Neural progenitor cell (in vitro differentiated cells): Measurements from ENCODE around the genes ANTXR1 and GMCL1.

DNA sequence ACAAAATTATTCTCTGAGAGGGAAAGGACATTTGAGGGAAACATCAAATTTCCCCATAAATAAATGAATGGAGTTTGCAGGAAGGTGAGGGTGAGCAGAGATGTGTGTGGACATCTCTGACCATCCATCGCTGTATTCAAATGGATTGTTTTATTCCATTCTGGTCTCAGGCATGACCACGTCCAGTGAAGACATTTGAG lies 45.0 kb downstream of the BMP10 start:
- RAMPAGE, long total RNA, result no peak

GRCh38 chr2:69012632-69014096 lies at the start of gene ANTXR1:
Gene ANTXR1, plus strand, starts transcription at chr2:69013179.
- RAMPAGE, long total RNA, result no peak

- RAMPAGE, long total RNA, result no peak
These were observed 164.2 kb downstream of the ANTXR1 start for GRCh38 chr2:69177079-69177763.

GRCh38 chr2:69245756-69246804 lies 140.9 kb downstream of the GFPT1 start:
- RAMPAGE, long total RNA, result no peak

GRCh38 chr2:69499884-69500386 lies 62.7 kb upstream of the NFU1 start:
- RAMPAGE, long total RNA, result no peak

- RAMPAGE, long total RNA, result no peak
These were observed 938 bp upstream of the AAK1 start for GRCh38 chr2:69644567-69644786.

DNA sequence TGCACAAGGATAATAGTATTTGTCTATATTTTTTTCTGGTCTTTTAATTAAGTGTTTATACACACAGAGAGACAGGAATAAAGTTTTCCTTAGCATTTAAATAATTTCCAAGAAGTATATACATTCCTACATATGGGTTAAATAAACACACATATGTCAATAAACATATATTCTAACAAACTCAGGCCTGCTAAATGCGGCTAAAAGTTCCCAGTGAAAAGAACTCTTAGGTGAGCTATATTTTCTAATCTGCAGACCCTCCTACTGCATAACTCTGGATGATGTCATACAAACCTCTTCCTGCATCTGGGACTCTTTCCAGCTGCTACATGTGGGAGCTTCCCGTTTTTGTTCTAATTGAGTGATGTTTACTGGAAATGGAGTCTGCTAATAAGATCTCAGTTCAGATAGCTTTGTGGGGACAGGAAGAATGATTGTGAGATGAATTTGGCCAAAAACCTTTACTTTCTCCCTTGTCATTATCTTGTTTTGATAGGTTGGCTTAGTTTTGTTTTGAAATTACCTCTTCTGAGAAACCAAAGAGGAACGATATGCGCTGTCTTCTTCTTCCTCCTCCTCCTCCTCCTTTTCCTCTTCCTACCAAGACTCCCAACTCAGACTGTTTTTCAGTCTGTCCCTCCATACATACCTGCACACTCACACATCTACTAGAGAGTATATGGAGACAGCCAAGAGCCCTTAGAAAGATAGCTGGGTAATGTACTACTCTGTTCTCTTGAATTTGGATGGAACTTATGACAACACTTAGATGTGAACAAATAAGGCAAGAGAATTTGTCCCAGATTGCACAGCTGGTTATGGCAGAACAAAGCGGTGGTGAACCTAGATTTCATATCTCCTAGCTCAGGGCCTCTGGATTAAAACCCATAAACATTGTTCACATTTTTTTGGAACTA lies 39.7 kb upstream of the AAK1 start:
- RAMPAGE, long total RNA, result no peak

GRCh38 chr2:69694087-69694875 lies 47.7 kb upstream of the ANXA4 start:
- RAMPAGE, long total RNA, result no peak

- RAMPAGE, long total RNA, result no peak
These were observed 31.3 kb downstream of the ANXA4 start for GRCh38 chr2:69773240-69773619.

- RAMPAGE, long total RNA, result no peak
These were observed 11.0 kb upstream of the GMCL1 start for GRCh38 chr2:69818482-69818915.

GRCh38 chr2:69828928-69829974 lies at the start of gene GMCL1:
Gene GMCL1, plus strand, starts transcription at chr2:69829660.
- RAMPAGE, long total RNA, result no peak

DNA sequence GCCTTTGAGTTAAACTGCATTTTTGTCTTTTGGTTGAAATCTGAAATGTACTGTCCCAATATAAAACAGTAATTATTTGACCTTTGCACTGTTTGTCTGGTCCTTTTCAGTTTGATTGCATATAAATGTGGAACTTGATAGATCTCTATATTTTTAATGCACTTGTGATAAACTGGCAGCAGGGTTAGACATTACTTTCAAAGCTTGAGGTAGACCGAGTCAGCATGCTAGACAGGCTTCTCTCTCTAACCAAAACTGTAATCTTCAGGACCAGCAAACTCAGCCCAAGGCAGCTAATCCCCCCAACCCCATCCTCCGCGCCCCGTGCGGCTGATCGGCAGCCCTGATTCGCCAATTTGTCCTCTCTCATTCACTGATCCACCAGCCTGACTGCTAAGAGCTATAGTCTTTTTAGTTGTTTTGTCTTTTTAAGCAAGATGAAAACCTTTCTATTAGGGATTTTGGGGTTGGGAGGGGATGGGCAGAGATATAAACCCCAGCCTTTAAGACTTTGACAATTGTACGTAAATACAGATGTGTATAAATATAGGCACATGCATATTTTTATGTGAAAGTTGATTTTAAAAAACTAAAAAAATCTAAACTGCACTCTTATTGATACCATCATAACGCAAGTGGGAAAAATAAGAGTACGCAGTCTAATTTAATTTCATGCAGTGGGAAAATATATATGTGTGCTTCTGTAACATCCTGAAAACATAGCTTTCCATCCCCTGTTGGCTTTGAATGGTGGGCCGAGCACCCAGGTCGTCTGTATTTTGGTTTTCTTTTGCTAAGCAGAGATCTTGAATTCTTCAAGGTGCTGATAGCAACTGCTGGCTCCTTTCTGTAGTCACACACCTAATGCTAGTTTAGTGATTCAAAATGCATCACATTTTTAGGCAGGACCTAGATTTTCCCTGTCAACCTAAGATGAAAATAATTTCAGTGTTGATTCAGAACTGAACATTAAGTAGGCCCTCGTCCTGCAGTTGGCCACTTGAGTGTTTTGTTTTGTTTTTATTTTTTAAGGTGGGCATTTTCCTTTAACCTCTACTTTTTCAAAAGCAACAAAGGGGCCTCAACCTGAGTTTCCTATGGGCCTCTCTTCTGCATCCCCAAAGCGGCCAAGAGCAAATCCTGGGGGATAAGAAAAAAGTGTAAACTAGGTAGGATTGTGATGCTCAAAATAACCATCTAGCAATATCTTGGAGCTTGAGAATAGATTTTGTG lies 20.5 kb downstream of the ASPRV1 start:
- RAMPAGE, long total RNA, result no peak

DNA sequence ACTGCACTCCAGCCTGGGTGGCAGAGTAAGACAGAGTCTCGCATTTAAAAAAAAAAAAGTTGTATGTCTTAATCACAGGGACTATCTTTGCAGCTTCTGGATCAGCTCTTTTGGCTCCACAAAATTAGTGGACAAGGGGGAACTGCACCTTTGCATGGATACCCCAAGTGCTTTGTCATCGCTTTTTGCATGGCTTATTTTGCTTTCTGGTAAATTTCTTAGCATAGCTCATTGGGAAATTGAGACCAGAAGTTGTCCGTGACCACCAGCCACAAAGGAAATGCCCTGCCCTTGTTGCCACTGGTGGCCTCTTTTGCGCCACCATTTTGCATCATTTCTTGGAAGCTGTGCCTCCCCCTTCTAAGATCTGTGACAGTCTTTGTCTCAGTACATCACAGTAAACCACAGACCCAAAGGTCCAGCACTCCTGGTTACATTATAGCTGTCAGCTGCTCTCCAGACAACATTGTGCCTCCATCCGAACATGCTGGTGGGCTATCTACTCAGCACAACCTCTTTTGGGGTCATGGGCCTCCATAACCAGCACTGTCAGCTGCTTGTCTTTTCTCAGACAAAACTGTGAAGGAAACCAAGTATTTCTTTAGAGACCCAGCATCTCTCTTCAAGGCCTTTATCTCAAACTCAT lies 43.8 kb upstream of the PCBP1 start:
- RAMPAGE, long total RNA, result no peak

GRCh38 chr2:70083193-70084220 lies 3.8 kb upstream of the PCBP1 start:
- RAMPAGE, long total RNA, result no peak

DNA sequence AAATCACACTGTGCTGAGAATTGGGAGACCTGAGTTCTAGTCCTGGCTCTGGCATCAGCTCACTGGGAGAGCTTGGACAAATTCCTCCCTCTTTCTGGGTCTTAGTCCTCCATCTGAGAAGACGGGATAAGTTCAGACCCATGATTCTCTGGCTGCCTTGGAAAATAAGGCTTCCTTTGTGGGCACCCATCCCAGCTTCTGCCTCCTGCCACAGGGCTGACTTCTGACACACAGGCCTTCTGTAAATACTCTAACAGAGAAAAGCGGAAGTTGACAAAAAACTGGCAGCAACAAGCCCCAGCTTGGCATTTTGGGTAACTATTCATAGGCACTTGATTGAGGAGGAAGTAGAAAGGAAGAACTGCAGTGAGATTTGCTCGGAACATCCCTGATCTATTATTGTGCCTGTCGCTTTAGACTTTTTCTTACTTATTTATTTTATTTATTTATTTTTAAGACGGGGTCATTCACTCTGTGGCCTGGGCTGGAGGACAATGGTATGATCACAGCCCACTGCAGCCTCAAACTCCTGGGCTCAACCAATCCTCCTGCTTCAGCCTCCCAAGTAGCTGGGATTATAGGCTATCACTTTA lies 7.9 kb downstream of the PCBP1 start:
- RAMPAGE, long total RNA, result no peak

- RAMPAGE, long total RNA, result no peak
These were observed 28.4 kb downstream of the PCBP1 start for GRCh38 chr2:70115352-70116495.

- RAMPAGE, long total RNA, result no peak
These were observed 45.2 kb downstream of the PCBP1 start for GRCh38 chr2:70132112-70133230.

DNA sequence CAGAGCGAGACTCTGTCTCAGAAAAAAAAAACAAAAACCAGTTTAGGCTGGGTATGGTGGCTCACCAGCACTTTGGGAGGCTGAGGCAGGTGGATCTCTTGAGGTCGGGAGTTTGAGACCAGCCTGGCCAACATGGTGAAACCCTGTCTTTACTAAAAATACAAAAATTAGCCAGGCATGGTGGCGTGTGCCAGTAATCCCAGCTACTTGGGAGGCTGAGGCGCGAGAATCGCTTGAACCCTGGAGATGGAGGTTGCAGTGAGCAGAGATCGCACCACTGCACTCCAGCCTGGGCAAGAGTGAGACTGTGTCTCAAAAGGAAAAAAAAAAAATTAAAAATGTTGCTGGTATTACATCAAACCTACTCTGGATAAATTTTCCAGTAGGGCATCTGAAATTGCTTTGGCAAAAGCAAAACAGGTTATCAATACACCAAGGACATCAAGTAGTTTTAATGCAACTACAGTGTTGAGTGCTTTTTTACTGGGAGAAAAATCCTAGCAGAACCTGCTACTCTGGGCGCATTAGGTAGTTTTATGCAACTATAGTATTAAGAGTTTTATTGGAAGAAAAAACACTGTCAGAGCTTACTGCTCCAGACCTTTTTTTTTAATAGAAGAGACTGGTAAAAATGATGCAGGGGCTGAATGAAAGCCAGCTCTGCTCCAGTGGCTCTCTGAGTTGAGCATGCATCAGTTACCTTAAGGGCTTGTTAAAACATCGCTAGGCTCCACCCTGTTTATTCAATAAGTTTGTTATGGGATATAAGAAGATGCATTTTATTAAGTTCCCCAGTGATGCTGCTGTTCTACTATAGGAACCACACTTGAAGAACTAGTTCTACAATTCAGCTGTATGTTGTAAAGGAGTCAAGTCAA lies 13.5 kb downstream of the SNRPG start:
- RAMPAGE, long total RNA, result no peak

DNA sequence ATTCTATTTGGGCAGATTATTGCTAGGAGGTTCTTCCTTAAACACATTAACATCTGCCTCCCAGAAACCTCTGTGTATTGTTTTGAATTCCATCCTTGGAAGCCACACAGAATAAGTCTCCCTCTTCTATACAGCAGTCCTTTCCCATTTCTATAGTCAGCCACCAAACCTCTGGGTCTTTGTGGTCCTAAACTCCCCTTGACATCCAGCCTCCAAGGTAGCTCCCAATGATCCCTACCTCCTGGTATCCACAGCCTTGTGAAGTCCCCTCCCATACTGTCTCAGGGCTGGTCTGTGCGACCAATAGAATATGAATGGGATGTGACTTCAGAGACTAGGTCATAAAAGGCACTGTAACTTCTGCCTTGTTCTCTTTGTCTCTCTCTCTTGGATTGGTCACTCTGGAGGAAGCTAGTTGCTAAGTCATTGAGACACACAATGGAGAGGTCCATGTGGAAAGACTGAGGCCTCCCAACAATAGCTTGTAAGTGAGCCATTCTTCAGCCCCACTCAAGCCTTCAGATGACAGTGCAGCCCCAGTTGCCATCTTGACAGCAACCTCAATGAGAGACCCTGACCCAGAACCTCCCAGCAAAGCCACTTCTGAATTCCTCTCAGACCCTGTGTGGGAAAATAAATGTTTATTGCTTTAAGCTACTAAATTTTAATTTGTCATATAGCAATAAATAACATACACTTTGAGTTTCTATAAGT lies 72.1 kb downstream of the TGFA start:
- RAMPAGE, long total RNA, result no peak

GRCh38 chr2:70523965-70524823 lies 29.4 kb downstream of the TGFA start:
- RAMPAGE, long total RNA, result no peak